Metastatic Pancreatic Carcinoma in the Ovary (tissue), 1 donor: ENCODE measurements around a stretch of chr16.

GRCh38 chr16:11629021-11629942, 39.0 kb upstream of the SNN start:
- PRO-cap: no peak

DNA sequence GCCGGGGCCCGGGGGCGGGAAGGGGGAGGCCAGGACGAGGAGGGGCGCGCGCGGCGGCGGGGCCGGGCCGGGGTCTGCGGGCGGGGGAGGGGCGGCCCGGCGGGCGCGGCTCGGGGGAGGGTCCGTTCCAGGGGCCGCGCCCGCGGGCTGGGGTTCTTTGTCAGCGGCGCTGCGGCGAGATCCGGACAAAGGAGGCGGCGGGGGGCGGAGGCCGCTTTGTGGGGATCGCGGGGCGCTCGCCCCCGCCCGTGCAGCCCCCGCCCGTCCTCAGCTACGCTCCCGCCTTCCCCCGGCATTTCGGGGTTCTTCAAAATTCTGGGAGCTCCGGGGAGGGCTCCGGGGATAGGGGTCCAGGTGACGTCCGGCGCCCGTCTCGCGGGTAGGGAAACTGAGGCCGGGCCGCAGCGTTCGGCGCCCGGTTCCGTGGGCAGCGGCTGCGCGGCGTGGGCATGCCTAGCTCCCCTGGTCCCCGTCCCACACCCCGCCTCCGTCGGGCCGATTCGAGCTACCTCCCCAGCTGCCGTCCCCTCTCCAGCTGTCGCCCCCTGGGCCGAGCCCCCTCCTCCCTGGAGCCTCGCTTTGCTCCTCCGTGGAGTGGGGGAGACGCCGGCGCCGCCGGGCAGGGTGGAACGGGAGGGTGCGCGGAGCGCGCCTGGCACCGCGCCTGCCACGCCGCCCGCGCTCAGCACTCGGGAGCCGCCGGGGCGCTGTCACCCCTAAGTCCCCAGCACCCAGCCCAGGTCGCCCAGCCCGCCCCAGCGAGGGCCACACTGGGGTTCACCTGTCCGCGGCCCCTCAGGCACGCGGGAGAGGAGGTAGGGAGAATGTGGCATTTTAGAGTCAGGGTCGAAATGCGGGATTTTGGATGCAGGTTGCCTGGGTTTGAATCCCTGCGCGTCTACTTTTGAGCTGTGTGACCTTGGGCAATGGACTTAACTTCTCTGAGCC, 604 bp downstream of the SNN start:
- PRO-cap: no peak

DNA sequence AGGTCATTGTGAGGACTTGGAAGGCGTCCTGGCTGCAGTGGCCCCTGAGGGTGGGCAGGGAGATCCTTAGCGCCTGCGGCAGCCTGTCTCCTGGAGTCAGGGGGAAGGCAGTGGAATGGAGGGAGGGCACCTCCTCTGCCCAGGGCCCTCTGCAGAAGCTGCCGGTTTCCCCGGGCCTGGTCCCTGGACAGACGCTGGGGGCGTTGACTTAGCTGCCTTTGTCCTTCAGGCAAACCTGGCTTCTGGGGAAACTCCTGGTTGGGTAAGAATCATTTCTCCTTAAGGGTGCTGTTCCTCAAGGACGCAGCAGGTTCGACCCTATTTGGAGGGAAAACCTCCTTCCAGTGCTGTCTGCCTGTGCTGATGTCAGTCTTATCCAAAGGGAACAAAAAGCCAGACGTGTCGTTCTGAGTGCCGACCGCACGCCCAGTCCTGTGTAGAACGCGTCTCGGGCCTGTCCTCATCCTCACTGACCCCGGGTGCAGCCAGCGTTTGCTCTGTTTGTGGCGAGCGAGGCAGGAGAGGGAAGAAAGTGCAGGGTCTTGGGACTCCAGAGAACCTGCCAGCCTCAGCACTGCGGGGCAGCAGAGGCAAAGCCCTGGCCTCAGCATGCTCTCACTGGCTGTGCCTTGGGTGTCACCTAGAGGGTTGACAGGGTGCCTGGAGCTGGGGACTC, 5.7 kb downstream of the SNN start:
- PRO-cap: no peak

GRCh38 chr16:11694810-11695452, 26.7 kb downstream of the SNN start:
- PRO-cap: no peak

GRCh38 chr16:11743470-11744090, 923 bp upstream of the TXNDC11 start:
- PRO-cap: no peak

GRCh38 chr16:11793482-11794265, 3.4 kb downstream of the ZC3H7A start:
- PRO-cap: no peak

GRCh38 chr16:11841830-11842321, 9.5 kb downstream of the RSL1D1 start:
- PRO-cap: no peak

- PRO-cap: no peak
Observed at GRCh38 chr16:11871738-11872883, 20.8 kb upstream of the RSL1D1 start.

DNA sequence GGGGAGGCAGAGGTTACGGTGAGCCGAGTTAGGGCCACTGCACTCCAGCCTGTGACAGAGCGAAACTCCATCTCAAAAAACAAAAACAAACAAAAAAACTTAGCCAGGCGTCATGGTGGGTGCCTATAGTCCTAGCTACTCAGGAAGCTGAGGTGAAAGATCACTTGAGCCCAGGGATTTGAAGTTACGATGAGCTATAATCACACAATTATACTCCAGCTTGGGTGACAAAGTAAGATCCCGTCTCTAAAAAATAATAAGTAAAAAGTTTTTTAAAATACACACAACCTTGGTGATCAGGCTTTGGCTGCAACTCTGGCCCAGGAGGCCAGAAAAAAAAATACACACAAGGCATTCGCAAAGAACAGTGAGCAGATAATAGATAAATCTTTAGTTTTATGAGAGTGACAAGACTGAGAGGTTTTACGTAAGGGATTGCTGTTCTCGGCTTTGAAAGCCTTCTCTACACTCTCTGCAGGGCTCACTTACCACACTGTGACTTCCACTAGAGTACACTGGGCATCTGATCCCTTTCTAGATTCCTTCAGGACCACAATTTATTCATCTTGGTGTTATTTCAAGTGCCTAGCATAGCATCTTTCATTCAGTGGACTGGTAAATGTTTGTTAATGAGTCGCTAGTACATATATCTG, 5.8 kb downstream of the GSPT1 start:
- PRO-cap: no peak

GRCh38 chr16:11913742-11914527, 1.8 kb downstream of the GSPT1 start:
- PRO-cap: no peak

GRCh38 chr16:12047833-12048728, 71.5 kb downstream of the SNX29 start:
- PRO-cap: no peak

DNA sequence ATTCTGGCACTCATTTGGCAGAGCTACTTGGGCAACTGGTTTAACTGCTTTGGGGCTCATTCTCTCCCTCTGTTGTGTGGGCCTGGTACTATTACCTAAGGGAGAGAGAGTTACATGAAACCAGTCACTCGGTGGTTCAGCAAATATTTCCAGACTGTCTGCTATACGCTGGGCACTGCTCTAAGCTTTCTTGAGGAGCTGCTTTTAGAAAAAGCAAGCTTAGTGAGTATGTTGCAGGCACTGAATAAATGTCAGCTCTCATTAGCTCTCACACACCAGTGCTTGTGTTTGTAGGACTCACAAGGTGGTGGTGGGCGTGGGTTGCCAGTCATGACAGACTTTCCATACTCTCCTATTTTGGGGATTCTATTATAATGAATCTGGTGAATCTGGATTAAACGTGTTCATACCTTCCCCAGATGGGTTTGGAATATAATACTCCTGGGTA, 1.7 kb upstream of the SHISA9 start:
- PRO-cap: no peak

- PRO-cap: no peak
Observed at GRCh38 chr16:14013453-14014453, 57.4 kb upstream of the MRTFB start.

DNA sequence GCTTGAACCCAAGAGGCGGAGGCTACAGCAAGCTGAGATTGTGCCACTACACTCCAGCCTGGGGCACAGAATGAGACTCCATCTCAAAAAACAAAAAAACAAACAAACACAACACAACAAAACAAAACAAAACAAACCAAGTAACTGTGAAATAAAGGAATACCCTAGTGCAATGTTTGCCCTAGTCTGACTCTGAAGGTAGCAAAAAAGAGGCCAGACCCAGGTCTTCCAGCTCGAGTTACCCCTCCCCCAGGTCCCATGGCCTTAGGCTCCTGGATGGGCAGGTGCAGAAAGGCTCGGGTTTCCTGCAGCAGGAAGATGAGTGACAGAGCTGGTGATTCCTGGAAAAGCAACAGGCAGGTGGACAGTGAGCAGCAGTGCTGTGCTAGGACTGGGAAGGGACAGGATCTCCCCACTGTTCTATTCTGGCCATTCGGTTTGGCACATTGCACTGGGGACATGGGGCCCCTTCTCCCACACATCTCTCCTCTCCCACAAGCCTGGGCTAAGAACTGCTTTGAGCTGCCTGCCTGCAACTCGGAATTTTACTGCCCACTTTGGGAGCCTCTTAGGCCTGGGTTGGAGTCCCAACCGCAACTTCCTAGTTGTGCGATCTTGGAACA, 42.9 kb upstream of the MRTFB start:
- PRO-cap: no peak

- PRO-cap: no peak
Observed at GRCh38 chr16:14073262-14073743, 2.2 kb downstream of the MRTFB start.

GRCh38 chr16:14106653-14107255, 35.6 kb downstream of the MRTFB start:
- PRO-cap: no peak

- PRO-cap: no peak
Observed at GRCh38 chr16:14186105-14187259, 115.4 kb downstream of the MRTFB start.

DNA sequence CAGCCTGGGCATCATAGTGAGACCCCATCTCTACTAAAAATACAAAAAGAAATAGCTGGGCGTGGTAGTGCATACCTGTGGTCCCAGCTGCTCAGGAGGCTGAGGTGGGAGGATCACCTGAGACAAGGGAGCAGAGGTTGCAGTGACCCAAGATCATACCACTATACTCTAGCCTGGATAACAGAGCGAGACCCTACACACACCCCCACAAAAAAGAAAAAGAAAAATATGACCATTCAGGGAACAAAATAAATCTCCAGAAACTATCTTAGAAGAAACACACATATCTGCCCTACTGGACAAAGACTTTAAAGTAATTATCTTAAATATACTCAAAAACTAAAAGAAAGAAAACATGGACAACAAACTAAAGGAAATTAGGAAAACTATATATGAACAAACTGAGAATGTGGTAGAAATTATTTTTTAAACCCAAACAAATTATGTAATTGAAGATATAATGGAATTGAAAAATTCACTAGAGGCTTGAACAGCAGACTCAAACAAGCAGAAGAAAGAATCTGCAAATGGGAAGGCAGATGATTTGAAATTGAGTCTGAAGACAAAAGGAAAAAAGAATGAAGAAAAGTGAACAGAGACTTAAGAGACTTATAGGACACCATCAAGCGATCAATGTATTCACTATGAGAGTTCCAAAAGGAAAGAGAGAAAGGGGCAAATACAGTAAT, 152.1 kb downstream of the MRTFB start:
- PRO-cap: no peak

DNA sequence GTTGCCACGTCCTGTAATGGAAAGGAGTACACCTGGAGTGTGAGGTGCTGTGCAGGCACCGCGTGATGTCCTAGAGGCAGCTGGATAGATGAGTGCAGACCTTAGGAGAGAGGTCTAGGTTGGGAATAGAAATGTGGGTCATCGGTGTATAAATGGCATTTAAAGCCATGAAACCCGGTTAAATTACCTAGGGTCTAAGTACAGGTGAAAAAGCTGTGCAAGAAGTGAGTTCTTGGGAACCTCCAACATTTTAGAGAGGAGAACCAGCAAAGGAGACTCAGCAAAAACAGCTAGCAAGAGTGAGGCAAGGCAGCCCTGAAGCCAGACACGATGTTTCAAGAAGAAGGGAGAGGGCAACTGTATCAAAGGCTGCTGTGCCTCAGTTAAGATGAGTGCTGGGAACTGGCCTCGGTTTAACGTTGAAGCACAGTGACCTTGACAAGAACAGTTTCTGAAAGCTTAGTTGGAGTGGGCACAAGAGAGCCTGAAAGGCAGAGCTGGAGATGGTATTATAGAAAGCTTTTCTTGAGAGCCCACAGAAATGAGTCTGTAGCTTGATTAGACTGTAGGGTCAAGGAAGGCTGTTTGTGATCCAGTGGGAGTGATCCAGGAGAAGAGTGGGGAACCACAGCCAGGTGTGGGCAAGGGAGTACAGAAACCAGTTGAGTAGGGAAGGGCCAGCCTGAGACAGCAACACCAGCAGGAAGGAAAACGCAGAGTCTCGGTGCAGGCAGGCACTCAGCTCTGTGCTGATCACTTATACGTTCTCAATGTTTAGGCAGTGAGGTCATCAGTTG, 166.1 kb downstream of the MRTFB start:
- PRO-cap: no peak

DNA sequence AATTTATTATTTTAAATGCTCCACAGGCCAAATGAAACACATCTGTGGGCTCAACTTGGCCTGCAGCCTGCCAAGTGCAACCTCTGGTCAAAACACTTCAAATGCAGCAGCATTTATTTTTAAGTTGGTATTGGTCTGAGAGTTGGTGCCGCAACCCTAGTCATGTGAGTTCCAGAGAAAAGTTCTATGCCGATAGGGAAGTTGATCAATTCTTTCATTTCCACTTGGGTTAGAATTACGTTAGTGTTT, 220.9 kb downstream of the MRTFB start:
- PRO-cap: no peak